SK-N-MC (cell line): ENCODE measurements around a stretch of chr9.

DNA sequence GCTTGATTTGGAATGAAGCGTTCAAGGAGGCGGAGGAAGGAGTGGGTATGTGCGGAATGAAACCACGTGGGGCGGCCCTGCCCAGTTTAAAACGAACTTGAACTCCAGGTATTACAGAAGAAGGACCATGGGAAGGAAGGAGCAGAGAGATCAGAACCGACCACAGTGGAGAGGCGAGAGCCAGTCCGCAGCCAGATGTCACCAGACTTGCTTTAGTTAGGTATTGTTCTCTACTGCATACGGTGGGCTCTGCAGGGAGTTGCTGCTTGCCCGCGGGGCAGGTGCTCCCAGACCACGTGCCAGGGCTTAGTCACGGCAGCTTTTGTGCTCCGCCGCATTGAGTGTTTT is 35.1 kb upstream of the EPB41L4B start:
- RRBS = no CpG with 5 or more reads among the region's 16 CpGs

DNA sequence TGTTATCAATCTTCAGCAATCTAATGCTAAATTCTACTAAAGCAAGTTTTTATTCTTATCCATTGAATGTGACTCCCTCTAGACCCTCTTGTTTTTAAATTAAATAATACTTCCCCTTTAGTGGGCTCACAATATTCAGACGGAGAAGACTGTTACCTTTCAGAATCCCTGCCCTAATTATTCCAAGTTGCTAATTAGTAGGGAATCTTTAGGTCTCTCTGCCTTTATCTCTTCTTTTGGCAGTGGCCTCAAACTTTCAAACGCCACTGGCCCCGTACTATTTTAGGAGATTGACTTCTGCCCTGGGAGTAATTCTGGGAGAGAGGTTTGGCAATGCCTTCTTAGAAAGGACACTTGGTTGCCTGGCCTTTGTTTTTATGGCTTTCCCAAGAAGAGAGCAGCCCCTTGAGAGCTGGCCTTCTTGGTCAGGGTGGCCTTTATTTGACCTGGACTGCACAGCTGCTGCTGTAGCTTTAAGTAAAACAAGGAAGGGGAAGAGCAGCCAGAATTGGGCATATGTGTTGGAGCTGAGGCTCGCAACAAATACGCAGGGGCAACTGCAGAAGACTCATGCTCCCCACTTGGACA is 60.9 kb downstream of the PTPN3 start:
- RRBS = no CpG with 5 or more reads among the region's 5 CpGs

- RRBS = no CpG with 5 or more reads among the region's 3 CpGs
Measured at GRCh38 chr9:109488749-109489271, 9.3 kb downstream of the PTPN3 start.

- RRBS = no CpG with 5 or more reads among the region's 3 CpGs
Measured at GRCh38 chr9:109538315-109538618, 40.2 kb upstream of the PTPN3 start.

DNA sequence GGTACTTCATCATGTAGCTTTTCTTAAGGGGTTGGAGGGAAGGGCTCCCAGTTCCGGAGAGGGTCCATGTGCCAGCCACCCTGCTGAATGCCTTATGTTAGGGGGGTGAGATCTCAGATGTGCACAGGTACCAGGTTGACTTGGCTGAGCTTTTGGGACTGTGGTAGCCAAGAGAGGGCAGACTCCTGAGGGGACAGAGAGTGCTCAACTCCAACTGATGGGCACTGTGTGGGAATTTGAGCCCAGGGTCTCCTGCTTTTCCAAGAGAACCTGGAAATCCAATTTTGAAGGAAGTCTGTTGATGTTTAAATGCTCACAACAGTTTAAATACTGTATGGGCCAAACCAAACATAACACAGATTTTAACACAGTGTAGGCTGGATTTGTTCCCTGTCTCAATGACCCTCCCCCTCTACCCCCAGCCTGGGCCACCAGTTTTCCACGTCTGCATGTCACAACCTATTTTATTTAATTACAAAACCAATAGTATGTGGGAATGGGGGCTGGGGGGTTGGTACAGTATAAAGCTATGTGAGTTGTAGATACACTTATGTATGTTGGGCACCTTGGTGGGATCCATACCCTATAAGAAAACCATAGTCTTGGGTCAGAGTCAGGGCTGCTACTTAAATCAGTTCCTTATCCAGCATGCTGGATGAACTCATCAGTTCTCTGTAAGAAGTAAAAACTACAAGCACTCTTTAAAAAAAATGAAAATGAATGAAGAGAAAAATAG is 11.7 kb downstream of the PALM2AKAP2 start:
- RRBS = no CpG with 5 or more reads among the region's 2 CpGs

DNA sequence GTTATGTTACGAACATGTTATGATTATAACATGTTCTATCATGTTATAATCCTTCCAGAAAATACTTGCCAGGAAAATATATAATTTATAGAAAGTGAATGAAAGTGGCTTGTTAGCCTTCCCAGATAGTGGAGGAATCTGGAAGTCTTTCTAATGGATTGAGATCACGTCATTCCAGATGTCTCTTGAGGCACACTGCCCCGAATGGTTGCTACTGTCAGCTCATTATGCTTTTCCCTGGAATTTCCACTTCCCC is 81.4 kb downstream of the PALM2AKAP2 start:
- RRBS = no CpG with 5 or more reads among the region's 3 CpGs

GRCh38 chr9:109868635-109869186 is 88.7 kb downstream of the PALM2AKAP2 start:
- RRBS = no CpG with 5 or more reads among the region's 5 CpGs

GRCh38 chr9:110136088-110137242 is 71.5 kb downstream of the C9orf152 start:
- RRBS = no CpG with 5 or more reads among the region's 27 CpGs

- RRBS = no CpG with 5 or more reads among the region's 3 CpGs
Measured at GRCh38 chr9:110192871-110193371, 15.0 kb downstream of the C9orf152 start.

- RRBS = no CpG with 5 or more reads among the region's 7 CpGs
Measured at GRCh38 chr9:110202238-110202807, 5.6 kb downstream of the C9orf152 start.

DNA sequence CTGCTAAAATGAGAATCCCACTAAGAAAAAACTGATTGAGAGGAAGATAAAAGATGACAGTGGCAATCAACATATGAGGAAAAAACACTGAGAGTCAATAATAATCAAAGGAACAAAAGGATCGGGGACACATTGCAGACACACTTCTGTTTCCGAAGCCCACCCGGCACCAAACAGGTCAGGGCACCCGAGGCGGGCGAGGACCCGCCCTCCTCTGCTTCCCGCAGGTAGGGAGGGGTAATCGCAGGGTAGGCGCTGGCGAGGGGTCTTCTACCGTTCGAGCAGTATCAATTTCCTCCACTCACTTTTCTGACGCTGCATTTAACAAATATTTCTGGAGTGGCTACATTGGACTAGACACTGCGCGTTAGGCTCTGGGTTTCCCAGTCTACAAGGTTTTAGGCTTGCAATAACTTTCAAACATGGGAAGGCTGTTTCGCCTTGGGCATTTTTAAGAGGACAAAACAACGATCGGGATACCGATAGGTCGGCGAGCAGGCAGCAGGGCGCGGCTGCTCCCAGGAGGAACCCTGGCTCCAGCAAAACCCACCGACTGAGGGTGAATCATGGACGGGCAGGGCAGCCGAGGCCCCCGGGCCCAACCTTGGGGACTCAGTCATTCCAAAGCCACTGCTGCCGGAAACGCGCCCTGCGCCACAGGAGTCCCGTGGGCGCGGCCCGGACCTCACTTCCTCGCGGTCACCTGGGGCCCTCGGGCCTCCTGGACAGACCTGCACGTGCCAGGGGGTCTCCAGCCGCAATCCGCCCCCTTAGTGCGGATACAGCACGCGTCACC is 1.1 kb downstream of the TXN start:
- RRBS = 1% methylated on average over 8 of the region's 45 CpGs

- RRBS = no CpG with 5 or more reads among the region's 1 CpG
Measured at GRCh38 chr9:110392244-110392525, 54.5 kb upstream of the TXNDC8 start.

DNA sequence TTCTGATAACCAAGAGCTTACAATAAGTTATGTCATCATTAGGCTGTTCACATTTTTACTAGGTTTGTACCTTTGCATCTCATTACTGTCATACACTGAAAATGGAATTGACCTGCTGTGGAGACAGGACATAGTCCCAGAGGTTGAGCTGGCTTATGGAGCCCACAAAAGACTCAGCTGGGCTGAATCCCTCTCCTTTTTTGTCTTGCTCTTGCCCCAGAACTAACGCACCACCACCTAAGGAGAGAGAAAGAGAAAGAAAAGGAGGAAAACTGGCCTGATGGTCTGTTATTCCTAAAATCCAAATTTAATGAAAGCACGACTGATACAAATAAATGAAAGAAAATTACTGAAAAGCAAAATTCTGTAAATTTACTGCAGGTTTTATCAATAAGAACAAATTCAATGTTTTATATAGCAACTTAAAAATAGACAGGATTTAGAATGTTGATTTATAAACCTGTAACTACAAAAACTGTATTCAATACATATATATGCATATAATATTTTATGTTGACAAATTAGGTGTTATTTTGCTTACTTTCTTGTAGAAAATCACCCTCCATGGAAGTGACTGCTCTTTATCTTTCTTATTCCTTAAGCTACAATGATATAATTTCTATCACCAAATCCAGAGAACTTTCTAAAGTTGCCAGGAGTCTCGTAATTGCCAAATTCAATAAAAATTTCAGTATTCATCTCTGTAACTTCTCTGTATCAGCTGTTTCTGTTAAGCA is 98.8 kb upstream of the TXNDC8 start:
- RRBS = no CpG with 5 or more reads among the region's 3 CpGs

DNA sequence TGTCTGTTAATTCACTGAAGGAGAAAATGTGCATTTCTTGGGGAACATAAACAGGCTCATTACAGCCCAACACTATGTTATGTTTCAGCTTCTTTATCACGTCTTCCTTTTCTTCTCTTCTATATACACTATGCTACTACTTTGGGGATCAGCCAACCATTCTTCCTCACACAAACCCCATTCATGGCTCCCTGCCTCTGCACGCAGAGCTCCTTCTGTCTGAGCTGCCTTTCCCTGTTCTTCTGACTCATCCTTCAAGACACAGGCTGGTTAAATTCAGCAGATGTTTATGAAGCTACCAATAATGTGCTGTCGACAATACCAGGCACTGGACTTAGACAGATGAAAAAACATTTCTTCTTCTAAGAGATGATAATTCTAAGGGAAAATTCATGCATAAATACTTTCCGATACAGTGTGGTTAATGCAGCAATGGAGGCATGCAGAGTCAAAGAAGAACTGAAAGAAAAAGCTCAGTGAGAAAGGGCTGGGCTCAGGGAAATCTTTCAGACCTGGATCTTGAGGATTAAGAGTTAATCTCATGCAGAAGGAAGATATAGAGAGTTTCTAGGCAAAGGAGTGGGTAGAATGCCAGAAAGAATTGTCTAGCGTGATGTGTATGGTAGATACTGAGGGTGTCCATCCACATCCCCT is 102.6 kb upstream of the TXNDC8 start:
- RRBS = no CpG with 5 or more reads among the region's 5 CpGs

DNA sequence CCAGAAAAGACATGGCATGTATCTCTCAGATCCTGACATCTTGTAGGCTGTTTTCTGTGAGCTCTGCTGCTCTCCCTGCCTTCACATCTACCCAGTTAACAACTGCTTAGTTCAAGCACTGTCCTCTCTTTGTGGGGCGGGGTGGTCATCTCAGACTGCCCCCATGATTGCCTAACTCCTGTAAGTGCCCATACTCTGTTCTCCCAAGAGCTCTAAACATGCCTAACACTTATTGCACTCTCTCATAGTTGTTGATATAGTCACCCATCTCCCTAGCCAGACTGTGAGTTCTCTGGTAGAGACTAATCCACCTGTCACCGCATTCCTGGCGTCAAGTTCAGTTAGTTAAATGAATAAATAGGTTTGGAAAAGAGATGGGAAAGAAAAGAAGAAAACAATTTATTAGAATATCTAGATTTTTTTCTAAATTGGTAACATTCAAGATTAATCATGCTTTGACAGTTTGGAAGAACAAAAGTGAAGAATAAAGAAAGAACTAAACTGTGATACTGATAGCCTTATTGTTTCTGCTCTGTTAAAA is 18.3 kb upstream of the MUSK start:
- RRBS = no CpG with 5 or more reads among the region's 3 CpGs

DNA sequence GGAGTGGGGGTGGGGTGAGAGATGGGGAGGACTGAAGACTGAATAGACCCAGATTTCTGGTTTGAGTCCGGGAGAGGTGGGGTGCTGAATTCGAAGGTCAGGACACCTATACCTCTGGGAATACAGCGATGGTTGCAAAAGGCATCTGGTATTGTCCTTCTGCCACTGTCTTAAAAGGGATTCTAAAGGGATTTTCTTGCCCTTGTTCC is 227 bp upstream of the MUSK start:
- RRBS = no CpG with 5 or more reads among the region's 3 CpGs

- RRBS = no CpG with 5 or more reads among the region's 8 CpGs
Measured at GRCh38 chr9:110828158-110828865, 159.7 kb downstream of the MUSK start.

DNA sequence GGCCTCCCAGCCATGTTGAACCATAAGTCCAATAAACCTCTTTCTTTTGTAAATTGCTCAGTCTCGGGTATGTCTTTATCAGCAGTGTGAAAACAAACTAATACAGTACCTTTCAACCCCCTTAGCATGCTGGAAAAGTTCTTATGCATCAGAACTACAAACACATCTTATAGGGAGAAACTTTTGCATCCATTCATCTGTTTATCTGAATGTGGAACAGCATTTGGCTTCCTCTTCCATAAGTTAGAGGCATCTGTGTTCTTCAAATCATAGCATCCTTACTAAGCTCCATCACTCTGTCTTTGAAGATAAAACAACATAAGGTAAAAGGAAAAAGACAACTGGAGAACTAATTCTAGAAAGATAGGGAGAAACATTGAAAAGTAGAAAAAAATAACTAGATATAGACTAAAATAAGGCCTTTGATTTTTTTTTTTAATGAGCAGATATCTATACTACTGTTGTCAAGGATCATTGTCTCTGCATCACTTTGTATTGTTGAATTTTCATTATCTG is 140.8 kb downstream of the LPAR1 start:
- RRBS = no CpG with 5 or more reads among the region's 1 CpG

DNA sequence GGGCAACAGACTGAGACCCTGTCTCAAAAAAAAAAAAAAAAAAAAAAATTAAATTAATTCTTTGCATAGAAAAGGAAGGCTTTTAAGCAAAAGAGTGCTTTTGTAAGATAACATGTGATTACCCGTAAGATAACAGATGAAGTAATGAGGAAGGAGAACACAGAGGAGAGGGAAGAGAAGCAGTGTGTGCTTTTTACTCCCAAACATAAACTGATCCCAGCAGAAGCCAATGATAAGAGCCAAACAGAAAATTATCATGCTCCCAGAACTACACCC is 42.2 kb downstream of the OR2K2 start:
- RRBS = no CpG with 5 or more reads among the region's 1 CpG

DNA sequence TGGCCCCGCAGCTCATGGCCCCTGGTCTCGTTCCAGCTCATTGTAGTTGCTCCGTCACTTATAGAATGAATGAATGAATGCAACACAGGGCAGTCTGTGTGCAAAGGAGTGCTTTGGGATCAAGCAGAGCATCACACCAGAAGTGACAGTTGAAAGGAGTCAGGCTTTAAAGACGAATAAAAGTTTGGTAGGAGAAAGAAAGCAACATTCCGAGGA is 938 bp downstream of the ZNF483 start:
- RRBS = no CpG with 5 or more reads among the region's 5 CpGs